NT2/D1 (cell line): Measurements from ENCODE around the genes EMC7, LPCAT4 and DPH6.

- RRBS, 2 experiments, result under 1 to 3% methylated on average over 4 to 10 of the region's 39 CpGs
Observed at GRCh38 chr15:34101233-34101973, at the start of gene EMC7. Gene EMC7 (minus strand): TSS chr15:34101862.

GRCh38 chr15:34366852-34368048 is at the start of gene LPCAT4:
Gene LPCAT4 (minus strand): TSS chr15:34367196.
- RRBS, 2 experiments, result under 1 to 2% methylated on average over 34 of the region's 92 CpGs

- RRBS, 2 experiments, result under 1 to 1% methylated on average over 22 of the region's 75 CpGs
Observed at GRCh38 chr15:34582233-34583394, 837 bp downstream of the GOLGA8B start.

GRCh38 chr15:35058660-35059080 is 26.4 kb downstream of the NANOGP8 start:
- RRBS, 2 experiments, result no CpG with 5 or more reads among the region's 6 CpGs

GRCh38 chr15:35191858-35192431 is 106.8 kb upstream of the NANOGP8 start:
- RRBS, 2 experiments, result no CpG with 5 or more reads among the region's 4 CpGs

DNA sequence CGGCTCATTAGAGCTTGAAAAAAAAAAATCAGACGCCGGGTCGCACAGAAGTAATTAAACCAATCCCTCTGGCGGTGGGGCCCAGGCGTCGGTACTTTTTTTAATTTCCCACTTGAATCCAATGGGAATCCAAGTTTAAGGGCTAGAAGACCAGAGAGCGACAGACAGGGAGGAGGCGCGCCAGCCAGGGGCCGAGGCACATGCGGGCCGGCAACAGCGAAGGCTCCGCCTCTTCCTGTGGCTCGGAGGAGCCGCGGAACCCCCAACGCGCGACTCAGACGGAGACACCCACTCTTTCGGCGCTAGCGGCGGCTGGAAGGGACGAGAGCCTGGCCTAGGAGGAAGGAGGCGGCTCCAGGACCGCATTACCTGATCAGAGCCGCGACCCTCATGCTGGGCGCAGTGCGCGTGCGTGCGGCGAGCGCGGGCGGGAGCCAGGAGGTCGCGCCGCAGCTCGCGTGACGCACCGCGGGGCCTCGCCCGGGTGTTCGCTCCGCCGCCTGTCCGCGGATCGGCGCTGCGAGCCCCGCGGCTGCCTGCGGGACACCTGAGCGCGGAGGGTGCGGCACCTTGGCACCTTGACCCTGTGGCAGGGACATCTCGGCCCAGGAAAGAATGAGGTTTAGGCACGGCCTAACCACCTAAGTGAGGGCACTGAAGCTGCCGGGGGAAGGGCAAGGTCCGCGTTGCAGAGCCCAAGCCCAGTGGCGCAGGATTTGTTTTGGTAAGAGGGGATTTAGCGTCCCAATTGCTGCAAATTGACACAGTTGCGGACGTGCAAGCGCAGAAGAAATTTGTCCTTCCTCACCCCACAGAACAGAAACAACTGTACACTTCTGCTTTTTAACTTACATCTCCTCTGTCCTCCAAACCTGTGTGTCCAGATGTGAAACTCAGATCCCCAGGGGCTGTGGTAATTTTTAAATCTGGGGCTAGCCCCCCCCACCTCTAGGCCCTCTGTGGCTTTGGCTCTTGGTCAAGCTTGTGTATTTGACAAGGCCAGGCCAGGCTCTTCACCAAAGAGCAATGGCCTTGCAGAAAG is at the start of gene DPH6:
DPH6 (minus strand) TSS at position 416 of the 1,042 bp plus-strand sequence.
- RRBS, 2 experiments, result no CpG with 5 or more reads among the region's 74 CpGs

DNA sequence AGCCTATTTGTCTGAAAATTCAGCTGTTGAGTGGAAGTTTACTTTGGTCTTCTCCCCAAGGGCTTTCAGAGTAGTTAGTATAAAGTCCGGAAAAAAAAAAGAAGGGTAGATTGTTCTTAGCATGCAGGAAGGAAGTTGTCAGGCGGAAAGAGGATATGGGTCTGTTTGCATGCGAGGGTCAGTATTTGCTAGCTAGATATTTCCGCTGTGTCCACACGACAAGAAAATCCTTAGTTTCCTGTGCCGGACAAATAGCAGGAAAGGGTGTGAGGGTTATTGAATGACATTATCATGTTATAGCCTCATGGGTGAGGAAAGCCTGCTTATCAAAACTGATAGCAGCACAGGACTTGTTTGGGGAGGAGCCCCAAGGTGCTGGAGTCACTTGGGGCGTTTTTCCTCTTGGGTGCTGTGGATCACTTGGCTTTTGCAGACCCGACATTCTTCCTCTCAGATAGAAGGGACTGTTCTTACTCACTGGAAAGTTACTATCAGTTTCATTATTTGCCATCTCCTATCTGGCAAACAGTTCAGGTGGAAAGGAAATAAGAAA is 127.1 kb upstream of the DPH6 start:
- RRBS, 2 experiments, result no CpG with 5 or more reads among the region's 8 CpGs

DNA sequence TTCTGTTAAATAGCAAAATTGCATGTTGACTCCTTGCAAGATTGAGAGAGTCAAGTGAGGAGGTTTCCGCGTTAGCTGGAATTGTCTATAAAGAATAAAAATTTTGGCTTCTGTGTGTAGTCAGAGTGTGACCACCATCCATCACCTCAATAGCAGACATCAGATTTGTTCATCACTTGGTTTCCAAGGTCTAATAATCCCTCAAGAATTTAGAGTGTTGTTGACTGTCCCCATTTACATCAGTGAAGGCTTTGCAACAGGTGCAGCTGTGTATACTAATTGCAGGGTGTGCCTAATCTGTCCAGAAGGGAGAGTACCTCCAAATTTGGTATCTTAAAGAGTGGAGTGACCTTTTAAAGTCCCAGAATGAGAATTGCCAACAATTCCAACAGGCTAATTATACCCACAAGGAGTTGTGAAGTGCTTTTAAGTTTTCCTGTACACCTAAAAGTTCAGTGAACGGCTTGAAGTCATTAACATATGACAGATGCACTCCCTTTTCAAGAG is 26.1 kb downstream of the CDIN1 start:
- RRBS, 2 experiments, result no CpG with 5 or more reads among the region's 3 CpGs

DNA sequence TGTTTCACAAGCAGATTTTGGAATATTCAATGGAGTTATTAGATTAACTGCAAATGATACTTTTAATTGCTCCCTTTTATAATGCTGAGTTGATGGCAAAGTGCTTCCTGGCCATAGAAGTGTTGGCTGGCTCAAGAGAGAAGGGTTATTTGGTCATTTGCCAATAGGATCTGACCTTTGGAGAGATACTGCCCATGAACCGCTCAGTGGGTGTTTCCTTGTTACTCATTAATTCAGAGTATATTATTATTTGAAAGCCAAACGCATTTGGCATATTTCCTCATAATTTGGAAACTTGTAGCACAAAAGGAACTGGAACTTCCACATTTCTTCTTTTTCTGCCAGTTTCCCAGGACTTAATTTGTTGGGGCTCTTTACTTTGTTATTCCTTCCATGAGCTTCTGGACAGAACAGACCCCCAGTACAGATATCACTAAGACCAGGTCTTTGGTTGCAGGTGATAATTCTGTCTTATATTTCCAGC is 234.7 kb downstream of the CDIN1 start:
- RRBS, 2 experiments, result no CpG with 5 or more reads among the region's 2 CpGs

DNA sequence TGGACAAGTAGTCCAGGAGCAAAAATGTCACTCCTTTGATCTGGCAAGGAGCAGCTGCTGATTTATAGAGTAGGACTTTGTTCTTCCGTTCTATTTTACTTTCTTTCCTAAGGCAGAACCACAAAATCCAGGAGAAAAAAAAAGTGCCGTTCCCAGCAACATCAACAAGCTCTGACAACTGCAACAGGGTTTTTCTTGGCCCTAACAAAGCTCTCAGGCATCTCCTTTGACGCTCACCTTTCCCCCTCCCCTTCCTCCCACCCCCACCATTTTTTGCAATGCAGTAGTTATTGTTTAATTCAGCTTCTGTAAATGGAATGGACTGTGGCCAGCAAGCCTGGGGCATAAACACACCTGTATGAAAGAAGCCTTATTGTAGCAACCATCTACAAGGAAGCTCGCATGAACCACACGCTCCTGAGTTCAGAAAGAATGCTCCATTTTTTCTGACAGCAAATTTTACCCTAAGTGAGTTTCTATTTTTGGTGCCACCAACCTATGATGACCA is 196.2 kb downstream of the MEIS2 start:
- RRBS, 2 experiments, result no CpG with 5 or more reads among the region's 5 CpGs

GRCh38 chr15:36985031-36986038 is 115.0 kb downstream of the MEIS2 start:
- RRBS, 2 experiments, result no CpG with 5 or more reads among the region's 4 CpGs

GRCh38 chr15:37019834-37020680 is 80.3 kb downstream of the MEIS2 start:
- RRBS, 2 experiments, result no CpG with 5 or more reads among the region's 17 CpGs

- RRBS, 2 experiments, result under 1% methylated on average over 10 to 14 of the region's 66 CpGs
Observed at GRCh38 chr15:37101624-37102789, 1.7 kb upstream of the MEIS2 start.

DNA sequence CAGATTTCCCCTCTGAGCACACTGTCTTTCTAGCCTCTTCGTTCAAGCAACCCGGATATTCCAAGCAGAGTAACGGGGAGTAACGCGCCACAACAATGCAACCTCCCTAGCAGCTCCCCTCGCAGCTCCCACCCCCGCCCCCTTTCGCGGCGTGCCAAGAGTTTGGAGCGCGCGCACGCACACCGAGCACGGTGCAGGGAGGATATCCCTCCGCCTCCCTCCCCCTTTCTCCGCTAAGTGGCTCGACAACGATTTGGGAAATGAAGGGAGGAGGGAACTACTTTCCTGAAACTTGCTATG is 923 bp upstream of the SPRED1 start:
- RRBS, 2 experiments, result no CpG with 5 or more reads among the region's 20 CpGs

DNA sequence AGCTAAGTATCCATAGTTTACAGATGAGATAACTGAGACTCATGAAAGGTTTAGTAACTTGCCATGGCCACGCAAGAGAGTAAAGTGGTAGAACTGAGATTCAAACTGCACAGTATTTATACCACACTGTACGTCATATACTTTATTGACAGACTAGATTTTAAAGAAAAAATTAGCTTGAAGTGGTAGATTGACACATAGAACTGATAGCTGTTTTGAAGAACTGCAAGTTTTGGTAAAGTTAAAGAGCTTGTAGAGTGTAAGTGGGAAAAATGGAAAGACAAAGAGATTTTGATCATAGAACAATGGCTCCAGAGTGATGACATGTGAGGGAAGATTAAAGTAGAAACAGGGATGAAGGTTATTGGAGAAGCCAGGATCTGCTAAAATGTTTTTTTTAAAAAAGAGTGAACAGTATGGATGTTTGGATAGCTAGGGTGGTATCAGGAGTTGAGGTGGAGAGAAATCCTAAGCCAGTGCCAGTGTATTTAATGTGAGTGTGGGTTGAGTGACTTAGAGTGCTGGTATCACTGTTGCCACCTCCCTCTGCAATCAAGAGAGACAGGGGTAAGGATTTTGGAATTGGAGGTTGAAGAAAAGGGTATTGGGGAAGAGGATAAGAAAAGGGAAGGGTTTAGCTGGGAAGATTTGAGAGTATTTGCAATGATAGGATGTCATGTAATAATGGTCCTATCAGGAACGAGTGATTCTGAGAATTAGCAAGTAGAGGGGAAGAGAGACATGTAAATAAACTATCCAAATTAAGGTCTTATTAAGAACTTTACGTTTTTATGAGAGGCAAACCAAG is 11.7 kb downstream of the SPRED1 start:
- RRBS, 2 experiments, result no CpG with 5 or more reads among the region's 4 CpGs

DNA sequence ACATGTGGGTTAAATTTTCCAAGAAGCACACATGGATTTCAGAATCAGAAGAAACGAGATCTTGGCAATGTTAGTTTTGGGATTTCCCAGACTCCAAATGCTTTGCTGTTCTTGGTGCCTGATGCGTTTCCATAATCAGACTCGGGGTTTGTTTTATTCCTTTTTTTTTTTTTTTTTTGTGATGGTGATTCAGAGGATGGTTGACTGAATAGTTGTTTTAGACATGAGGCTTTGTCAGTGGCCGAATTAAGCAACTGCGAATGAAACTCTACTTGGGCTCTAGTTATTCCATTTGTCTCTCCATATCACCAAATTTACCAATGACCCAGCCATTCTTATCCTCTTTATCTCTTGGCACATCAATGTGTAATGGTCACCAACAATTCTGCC is 52.2 kb upstream of the FAM98B start:
- RRBS, 2 experiments, result no CpG with 5 or more reads among the region's 5 CpGs

GRCh38 chr15:38671493-38672254 is 107.1 kb upstream of the RASGRP1 start:
- RRBS, 2 experiments, result no CpG with 5 or more reads among the region's 7 CpGs

DNA sequence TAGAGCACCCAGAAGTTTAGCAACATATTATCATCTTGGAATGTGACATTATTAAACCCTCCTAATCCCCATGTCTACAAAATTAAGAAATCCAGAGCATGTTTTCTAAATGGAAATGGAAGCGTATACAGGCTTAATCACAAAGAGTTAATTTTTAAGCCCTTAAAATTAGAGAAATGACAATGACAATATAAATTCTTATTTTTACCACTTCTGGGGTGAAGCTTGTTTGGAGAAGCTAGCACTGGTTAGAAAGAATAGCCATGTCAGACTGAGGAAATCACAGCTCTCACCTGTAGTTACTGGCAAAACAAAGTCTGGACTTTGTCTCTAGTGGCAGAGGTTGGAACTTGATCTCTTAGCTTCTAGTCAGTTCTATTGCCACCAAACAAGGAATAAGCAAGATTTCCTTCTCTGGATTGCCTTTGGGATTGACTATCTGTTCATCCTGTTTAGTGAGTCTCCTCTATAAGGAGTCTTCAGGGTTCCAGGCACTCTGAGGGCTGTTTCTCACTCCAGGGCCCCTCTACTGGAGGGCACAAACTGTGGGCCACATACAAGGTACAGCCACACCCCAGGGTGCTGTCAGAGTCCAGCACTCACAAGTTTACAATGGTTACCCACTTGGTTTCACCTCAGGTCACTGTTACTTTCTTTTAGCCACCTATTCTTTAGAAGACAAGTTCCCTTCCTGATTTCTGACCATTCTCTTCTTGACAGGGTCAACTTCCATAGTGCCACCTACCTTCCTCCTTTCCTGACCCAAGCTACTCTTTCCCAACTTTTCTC is 426.7 kb upstream of the THBS1 start:
- RRBS, 2 experiments, result no CpG with 5 or more reads among the region's 1 CpG

GRCh38 chr15:39360337-39360833 is 220.5 kb upstream of the THBS1 start:
- RRBS, 2 experiments, result no CpG with 5 or more reads among the region's 2 CpGs

DNA sequence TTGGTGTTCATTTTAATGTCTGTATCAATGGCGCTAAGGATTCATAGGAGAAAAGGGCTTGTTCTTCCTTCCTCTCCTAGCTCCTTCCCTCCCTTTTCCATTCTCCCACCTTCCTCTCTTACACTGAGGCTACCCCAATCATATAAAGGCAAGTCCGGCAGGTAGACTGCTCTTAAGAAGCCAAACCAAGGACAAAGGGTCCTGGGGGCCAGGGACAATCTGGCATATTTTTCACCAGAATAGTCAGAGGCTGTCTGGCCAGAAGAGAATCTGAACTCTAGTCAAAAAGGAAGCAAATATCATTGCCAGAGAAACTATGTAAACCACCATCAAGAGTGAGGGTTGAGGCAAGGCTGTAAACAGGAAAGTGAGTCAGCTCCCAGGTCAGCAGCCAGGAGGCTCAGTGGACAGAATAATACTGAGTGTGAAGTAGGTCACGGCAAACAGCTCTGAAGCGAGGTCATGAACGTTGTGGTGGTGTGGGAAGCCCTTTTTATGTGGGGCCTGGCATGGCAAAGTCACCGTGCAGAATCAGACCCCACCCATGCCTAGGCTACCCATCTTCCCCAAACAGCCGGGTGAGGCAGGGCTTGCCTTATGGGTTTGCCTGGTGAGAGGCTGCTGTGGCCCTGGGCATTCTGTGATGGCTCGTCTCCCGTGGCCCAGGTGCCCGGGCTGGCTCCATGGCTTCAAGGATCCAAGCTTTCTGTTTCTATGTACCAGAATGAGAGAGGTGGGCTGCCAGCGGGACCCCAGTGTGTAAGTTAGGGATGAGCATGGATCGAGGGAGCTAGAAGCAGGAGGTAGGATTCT is 43.9 kb downstream of the THBS1 start:
- RRBS, 2 experiments, result 89 to 93% methylated on average over 4 of the region's 12 CpGs